Calu3 (cell line): ENCODE measurements around a stretch of chr1.

DNA sequence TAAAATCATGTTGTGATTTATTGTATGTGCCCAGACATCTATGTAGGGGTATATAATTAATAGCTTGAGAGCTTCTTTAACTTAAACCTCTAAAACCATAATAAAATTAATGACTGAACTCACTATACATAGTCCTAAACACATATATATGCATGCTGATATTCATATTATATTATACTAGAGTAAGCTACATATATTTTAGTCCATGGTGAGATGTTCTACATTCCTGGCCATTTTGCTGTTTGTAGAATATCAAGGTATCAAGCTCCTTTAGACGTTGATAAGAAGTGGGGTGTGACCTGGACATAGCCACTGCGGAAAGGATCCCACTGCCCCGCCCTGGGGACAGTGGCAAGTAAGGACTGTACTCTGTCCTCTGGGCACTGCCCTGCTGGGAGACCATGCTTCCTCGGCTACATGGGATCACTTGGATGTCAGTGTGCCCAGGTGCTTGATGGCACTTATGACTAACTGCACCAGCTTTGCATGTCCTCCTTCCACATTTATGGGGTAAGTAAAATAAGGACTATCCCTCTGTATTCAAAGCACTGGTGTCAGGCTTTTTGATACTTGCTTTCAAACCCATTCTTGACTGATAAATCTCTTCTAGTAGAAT lies 46.3 kb upstream of the NTPCR start:
- PRO-cap, result no peak

DNA sequence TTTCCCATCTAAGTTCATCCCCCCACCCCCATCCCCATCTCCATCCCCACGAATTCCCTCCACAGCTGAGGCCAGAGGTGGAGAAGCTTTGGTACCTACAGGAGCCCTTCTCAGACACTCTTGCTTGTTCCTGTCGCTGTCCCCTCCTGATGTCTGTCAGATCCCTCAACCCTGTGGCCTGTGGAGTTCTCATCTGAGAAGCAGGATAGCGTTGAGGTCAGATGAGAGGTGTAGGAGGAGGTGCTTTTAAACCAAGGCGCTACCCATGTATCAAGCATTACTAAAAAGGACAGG lies 765 bp downstream of the NTPCR start:
- PRO-cap, result no peak

GRCh38 chr1:232985947-232986557 lies 35.6 kb downstream of the NTPCR start:
- PRO-cap, result no peak

GRCh38 chr1:233081693-233082146 lies 131.3 kb downstream of the NTPCR start:
- PRO-cap, result no peak

DNA sequence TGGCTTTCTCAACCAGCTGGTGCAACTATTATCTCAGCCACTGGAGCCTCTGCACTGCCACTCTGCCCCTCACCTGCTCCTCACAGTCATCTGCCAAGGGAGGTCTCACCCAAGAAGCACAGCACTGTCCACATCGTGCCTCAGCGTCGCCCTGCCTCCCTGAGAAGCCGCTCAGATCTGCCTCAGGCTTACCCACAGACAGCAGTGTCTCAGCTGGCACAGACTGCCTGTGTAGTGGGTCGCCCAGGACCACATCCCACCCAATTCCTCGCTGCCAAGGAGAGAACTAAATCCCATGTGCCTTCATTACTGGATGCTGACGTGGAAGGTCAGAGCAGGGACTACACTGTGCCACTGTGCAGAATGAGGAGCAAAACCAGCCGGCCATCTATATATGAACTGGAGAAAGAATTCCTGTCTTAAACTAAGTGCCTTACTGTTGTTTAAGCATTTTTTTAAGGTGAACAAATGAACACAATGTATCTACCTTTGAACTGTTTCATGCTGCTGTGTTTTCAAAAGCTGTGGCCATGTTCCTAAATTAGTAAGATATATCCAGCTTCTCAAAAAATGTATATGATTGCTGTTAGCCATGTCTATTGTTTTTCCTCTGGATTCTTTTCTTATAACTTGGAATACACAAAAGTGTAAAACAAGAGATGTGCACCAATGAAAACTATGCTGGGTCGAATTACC lies 54.9 kb downstream of the MAP3K21 start:
- PRO-cap, result no peak

DNA sequence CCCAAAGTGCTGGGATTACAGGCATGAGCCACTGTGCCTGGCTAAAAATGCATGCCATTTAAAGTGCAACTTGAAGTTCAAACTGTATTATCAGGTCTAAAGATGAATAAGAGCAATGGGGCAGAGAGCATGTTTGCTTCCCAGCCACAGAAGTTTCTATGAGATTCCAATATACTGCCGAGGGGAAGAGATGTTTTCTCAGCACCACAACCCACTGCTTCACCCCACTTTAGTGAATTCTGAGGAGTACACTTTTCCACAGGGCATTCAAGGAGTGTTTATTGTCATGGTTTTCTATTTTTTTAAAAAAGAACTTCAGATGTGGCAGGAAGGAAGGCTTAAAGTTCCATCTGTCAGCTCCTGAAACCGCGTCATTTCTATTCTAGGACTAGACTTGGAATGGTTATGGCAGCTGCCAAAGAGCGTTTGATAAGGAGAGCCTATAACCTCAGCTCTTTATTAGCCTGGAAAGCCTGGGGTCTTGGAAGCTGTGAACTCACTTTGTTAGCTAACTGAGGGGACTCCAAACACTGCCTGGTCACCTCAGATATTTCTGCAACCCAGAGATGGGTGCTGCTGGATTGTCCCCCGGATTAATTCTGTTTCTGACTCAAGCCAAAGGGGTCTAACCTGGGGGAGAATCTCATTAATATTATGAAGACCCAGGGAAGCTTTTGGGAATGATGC lies 80.2 kb downstream of the KCNK1 start:
- PRO-cap, result no peak

DNA sequence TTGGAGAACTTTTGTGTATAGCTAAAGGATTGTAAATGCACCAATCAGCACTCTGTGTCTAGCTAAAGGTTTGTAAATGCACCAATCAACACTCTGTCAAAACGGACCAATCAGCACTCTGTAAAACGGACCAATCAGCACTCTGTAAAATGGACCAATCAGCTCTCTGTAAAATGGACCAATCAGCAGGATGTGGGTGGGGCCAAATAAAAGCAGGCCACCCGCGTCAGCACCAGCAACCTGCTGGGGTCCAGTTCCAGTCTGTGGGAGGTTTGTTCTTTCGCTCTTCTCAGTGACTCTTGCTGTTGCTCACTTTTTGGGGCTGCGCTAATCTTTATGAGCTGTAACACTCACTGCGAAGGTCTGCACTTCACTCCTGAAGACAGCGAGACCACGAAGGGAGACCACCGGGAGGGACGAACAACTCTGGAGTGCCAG lies 110.3 kb downstream of the KCNK1 start:
- PRO-cap, result no peak

DNA sequence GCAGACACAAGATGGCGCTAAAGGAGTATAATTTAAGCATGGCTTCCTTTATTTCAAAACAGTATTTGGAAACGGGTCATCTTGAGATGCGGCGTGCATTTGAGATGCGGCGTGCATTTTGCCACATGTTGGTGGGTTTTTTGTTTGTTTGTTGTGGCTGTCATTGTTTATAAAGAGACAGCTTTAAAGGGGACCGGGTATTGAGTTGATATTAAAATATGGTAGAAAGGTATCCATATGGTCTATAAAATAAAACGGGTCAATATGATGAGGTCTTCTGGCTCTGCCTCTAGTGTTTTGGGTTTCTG lies 210.2 kb downstream of the SLC35F3 start:
- PRO-cap, result no peak

GRCh38 chr1:234407689-234408309 lies 34.5 kb downstream of the COA6 start:
- PRO-cap, result no peak

DNA sequence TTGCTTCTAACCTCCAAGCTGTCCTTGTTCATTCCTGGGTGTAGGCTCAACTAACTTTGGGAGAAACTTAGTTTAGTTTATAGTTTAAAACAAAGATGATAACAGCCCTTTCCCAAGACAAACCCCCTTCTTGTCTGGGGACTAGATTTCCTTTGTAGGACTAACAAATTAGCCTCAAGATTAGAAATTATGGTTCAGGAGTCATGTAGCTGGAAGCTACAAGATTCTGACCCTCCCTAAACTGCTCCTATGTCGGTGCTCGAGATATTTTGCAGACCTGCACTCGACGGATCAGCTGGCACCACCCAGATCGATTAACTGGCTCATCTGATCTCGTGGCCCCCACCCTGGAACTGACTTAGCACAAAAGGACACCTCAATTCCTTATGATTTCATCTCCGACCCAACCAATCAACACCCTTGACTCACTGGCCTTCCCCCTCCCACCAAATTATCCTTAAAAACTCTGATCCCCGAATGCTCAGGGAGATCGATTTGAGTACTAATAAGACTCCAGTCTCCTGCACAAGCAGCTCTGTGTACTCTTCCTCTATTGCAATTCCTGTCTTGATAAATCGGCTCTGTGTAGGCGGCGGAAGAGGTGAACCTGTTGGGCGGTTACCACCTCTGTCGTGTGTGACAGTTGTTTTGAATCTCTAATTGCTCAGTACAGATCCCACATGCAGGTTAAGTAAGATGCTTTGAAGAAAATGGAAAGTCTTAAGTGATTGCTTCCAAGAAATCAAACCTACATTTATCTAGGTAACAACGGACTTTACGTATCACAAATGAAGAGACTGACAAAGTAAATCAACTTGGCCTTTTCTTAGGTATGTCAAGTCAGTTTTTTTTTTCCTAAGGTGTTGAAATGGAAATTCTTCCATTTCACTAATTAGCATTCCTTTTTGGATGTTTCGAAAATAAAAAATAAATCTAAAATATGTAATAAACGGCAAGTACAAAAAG lies 35.3 kb downstream of the COA6 start:
- PRO-cap, result no peak

GRCh38 chr1:234495018-234495985 lies 16.3 kb upstream of the TARBP1 start:
- PRO-cap, result bidirectional peak, plus-strand start at chr1:234495729, minus-strand start at chr1:234495372

- PRO-cap, result no peak
Measured at GRCh38 chr1:234583732-234584916, 25.9 kb downstream of the IRF2BP2 start.

DNA sequence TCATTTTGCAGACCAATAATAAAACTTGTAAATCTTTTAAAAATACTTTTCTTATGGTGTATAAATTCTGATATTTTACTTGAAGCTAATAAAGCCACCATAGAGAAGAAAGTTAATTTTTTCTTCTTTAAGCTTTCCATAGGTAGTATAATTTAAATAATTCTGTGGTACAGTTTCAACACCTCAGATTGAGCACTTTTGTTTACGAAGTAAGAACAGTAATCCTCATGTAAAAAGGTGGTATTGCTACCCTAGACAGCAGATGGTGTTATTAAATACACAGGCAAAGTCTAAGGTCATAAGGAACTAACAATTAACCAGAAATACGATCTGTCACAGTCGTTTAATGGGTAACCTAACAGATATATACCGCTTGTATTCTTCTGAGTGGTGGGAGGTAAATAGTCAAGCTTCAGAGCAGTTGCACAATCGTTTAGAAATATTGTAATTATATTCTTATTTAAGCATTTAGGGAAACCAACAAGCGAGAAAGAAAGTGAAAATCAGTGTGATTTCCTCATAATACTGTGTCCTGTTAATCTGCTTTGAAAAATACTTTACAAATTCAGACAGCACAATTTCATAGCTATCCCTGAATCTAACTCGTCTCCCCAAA lies 9.8 kb upstream of the IRF2BP2 start:
- PRO-cap, result bidirectional peak, plus-strand start at position 376 of the sequence, minus-strand start at position 270 of the sequence

- PRO-cap, result no peak
Measured at GRCh38 chr1:234844312-234845017, 234.5 kb upstream of the IRF2BP2 start.

- PRO-cap, result no peak
Measured at GRCh38 chr1:234926804-234927368, 201.8 kb downstream of the TOMM20 start.

GRCh38 chr1:235012414-235013106 lies 116.1 kb downstream of the TOMM20 start:
- PRO-cap, result no peak

DNA sequence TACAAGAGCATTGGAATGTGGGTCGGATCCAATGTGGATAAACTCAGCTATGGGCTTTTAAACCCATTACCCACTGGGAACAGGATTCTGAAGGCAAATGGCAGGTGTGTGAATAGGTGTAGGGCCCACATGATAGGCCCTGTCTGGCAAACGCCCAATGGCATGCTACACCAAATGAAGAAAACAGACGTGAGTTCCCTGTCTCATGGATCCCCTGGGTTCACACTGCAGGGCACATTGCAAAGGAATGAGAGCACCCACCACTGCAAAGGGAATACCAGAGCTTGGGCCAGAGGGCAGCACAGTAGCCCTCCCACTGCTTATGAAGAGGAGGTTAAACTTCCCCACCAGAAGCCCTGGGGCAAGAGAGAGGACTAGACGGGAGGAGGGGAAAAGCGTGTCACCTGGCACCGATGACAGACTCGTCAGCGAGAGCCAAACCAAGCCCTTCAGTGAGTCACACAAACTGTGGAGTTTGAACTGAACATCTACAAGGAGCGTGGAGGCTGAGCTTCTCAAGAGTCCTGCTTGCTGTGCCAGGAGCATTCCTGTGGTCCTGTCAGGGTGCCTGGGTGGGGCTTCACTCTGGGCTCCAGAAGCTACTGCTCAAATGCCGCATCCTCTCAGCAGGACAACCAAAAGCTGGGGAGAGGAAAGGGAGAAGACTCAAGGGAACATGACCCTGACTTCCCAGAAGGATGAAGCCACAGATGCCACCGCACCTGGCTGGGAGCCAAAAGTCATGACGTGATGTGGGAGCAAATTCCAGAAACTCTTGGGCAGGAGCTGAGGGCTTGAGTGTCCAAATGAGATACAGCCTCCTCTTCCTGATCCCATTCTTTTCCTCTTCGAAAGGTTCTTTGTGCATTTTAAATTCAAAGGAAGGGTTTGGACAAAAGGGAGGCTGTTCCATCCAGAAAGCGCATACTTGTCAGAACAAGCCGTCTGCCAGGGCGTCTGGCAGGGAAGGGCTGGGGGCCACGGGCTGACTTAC lies 61.0 kb downstream of the TOMM20 start:
- PRO-cap, result bidirectional peak, plus-strand start at position 638 of the sequence, minus-strand start at position 324 of the sequence

- PRO-cap, result no peak
Measured at GRCh38 chr1:235110948-235112203, 17.3 kb downstream of the TOMM20 start.

GRCh38 chr1:235131538-235132048 lies 3.0 kb upstream of the TOMM20 start:
- PRO-cap, result no peak

DNA sequence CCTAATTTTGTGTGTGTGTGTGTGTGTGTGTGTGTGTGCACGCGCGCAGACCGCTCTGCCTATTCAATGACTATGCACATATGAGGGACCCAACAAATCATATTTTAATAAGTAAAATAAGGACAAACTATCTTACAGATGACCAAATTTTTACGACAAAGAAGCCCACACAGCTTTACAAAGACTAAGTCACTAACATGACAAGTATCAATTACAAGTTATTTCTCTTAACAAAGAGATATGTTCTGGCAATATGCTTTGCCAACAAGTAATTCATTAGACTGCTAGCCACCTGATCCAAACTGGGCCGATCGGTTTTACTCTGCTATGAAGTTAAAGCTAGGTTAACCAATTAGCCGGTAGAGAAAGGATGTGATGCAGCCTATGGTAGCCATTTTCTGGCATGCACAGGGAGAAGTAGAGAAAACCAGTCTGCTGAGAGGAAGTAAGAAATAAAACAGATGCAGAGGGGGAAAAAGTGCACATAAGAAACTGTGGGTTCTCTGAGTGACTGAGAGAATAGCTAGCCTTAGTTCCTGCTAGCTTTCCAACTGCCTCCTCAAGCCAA lies 52.9 kb downstream of the ARID4B start:
- PRO-cap, result no peak